LNCaP clone FGC (cell line): ENCODE data around the genes C2, RNF5 and NOTCH4.

GRCh38 chr6:31834754-31835732 is 7.5 kb downstream of the HSPA1B start:
- RRBS, 2 experiments, result no CpG with 5 or more reads among the region's 51 CpGs

DNA sequence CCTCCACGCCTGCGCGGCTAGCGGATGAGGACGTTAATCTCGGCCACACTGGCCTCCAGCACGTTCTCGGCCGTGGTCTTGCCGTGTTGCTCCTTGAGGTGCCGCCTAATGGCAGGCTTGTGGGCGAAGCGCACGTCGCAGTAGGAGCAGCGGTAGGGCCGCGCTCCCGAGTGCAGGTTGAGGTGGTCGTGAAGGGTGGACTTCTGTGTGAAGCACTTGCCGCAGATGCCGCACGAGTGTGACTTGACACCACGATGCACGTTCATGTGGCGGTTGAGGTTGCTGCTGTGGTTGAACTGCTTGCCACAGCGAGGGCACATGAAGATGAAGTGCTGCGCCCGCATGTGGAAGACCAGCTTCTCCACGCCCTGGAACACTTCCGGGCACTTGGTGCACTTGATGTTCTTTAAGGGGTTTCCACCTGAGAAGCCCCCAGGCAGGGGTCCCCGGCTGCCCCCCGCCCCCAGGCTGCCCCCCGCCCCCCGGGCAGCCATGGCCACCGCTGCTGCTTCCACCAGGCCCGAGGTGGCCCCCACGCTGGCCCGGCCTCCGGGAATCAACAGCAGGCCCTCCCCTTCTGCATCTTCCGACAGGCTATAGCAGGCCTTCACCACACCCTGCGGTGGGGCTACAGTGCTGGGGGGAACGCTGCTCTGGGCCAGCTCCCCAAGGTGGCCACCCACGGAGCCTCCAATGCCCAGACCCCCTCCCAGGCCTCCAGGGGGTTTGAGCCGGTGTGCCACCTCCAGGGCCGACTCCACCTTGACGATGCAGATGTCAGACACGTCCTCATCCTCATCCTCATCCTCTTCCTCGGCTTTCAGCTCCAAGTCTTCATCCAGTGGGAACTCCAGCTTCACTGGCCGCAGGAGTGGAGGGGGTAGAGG is 1.7 kb downstream of the ZBTB12 start:
- RRBS, 2 experiments, result 77 to 91% methylated on average over 3 of the region's 50 CpGs

DNA sequence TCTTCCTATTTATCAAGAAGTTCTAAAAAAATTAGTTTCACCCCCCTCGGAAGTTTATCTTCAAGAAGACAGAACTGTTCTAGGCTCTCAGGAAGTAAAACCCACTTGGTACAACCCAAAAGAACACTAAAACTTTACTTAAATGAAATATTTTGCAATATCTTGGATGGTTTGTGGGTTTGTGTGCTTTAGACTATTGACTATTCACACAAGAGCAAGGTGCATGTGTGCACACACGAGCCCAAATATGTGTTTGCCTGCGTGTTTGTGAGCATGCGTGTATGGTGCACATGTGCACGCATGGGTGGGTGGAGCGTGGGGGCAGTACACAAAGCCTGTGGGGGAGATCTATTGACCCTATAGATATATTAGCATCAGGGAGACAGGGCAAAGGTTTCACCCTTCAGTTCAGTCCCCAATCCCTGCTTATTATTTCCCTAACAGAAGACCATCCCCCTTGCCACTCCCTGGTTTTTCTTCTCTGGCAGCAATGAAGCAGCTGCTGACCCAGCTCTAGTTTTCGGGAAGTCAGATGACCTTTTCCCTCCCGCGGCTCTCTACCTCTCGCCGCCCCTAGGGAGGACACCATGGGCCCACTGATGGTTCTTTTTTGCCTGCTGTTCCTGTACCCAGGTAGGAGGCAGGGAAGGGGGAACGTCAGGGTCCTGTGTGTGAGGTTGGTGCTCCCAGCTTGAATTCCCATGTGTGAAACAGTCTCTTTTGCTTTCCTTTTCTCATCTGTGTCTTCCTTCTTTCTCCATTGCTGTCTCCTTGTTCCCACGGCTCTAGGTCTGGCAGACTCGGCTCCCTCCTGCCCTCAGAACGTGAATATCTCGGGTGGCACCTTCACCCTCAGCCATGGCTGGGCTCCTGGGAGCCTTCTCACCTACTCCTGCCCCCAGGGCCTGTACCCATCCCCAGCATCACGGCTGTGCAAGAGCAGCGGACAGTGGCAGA is at the start of gene C2:
C2 (plus strand) TSS at position 552 of the 957 bp plus-strand sequence.
- RRBS, 2 experiments, result no CpG with 5 or more reads among the region's 18 CpGs

DNA sequence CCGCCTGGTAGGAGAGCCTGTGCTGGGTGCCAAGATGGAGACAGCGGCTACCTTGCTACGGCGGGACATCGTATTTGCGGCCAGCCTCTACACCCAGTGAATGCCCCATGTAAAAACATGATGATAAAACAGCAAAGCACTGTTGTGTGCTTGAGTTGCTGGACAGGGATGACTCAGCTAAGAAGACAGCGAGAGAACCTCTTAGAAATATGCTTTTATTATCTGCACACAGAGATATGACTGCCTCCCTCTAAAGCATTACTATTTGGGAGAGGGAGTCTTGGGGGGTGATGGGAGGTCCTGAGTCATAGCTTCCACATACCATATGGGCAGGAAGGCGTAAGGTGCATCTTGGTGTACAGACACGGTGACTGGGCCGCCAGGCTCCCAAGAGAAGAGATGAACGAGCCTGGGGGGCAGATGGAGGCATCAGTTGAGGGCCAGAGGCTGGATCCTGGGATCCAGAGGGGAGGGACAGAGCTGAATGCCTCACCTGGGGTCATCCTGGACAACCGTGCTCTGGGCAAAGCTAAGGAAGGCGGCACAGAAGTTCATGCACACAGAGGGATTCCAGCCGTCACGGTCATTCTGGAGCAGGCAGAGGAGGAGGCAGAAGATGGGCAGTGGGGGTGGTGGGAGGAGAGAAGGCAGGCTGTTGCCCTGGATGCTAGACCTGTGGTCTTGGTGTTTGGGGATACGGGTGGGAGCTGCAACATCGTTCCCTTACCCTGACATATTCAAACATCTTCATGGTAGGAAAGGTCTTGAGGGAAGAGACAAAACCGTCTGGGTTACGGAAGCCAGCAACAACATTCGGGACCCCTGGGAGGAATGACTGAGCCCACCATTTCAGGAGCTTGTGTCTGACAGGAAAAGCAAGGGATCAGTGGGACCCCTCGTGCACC is 2.1 kb downstream of the DXO start:
- RRBS, 2 experiments, result no CpG with 5 or more reads among the region's 21 CpGs

DNA sequence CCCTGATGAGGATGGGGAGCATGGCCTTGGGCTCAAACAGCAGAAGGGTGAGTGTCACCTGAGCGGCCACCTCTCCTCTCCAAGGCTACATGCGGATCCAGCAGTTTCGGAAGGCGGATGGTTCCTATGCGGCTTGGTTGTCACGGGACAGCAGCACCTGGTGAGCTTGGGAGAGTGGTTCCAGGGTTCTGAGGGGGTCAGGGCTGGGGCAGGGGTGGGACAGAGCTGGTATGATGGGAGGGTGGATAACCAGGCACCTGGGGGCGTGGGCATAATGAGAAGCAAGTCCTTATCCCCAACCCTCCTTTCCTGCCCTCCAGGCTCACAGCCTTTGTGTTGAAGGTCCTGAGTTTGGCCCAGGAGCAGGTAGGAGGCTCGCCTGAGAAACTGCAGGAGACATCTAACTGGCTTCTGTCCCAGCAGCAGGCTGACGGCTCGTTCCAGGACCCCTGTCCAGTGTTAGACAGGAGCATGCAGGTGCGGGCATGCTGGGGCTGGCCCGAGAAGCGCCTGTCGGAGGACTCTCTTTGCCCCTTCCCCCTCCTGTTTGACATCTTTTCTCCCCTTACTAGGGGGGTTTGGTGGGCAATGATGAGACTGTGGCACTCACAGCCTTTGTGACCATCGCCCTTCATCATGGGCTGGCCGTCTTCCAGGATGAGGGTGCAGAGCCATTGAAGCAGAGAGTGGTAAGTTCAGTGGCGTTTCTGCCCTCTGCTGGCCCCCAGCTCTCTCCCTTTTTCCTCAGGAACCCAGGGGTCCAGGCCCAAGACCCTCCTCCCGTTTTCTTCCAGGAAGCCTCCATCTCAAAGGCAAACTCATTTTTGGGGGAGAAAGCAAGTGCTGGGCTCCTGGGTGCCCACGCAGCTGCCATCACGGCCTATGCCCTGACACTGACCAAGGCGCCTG is 14.0 kb downstream of the C4A start:
- RRBS, 2 experiments, result no CpG with 5 or more reads among the region's 21 CpGs

GRCh38 chr6:32096648-32097382 is 12.3 kb downstream of the TNXB start:
- RRBS, 2 experiments, result 16 to 18% methylated on average over 23 of the region's 62 CpGs

GRCh38 chr6:32154308-32155037 is 532 bp downstream of the PPT2 start:
- RRBS, 2 experiments, result no CpG with 5 or more reads among the region's 40 CpGs

GRCh38 chr6:32178342-32179137 is at the start of gene RNF5:
RNF5 (plus strand) TSS chr6:32178405.
- RRBS, 2 experiments, result no CpG with 5 or more reads among the region's 32 CpGs

- RRBS, 2 experiments, result 1 to 3% methylated on average over 5 of the region's 30 CpGs
Observed at GRCh38 chr6:32189503-32190118, 391 bp downstream of the PBX2 start.

DNA sequence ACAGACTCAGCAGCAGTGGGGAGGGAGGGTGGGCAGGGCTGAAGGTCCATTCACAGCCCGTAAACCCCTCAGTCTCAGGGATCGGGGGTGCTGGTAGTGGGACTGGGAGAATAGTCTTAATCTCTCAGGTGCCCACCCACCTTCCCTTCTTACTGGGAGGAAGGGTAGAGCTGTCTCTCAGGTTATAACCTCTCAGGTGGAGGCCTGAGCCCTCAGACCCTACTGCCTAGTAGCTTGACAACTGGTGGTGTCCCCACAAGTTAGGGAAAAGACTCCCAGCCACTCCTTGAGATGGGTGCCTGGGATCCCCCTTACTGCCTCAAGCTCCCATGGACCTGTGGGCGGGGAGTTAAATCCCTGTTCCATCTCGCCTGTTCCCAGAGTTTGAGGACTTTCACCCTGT is 807 bp upstream of the PBX2 start:
- RRBS, 2 experiments, result no CpG with 5 or more reads among the region's 4 CpGs

DNA sequence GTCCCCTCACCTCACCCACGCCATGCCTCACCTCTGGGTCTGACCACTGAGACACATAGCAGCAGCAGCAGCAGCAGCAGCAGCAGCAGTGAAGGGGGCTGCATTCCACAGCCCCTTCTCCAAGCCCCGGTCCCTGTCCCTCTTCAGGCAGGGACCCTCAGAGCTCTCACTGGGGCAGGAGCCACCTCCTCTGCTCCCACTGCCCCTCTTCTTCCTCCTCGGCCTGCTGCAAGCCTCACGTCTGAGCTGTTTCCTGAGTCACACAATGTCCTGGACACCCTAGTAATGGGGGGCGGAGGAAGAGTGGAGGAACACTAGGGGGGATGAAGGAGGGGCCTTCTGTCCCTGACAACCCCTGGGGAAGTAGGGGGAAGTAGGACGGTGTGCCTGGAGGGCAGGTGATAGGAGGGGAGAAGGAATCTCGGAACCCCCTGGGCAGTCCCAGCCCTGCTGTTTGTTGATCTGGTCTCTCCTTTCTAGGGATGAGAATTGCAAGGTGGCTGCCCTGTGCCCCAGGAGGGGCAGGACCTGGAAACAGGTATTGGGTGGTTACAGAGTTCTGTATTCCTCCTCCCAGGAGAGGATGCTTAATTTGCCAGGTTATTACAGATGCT is at the start of gene NOTCH4:
NOTCH4 (minus strand) TSS at position 243 of the 614 bp plus-strand sequence.
- RRBS, 2 experiments, result no CpG with 5 or more reads among the region's 7 CpGs

DNA sequence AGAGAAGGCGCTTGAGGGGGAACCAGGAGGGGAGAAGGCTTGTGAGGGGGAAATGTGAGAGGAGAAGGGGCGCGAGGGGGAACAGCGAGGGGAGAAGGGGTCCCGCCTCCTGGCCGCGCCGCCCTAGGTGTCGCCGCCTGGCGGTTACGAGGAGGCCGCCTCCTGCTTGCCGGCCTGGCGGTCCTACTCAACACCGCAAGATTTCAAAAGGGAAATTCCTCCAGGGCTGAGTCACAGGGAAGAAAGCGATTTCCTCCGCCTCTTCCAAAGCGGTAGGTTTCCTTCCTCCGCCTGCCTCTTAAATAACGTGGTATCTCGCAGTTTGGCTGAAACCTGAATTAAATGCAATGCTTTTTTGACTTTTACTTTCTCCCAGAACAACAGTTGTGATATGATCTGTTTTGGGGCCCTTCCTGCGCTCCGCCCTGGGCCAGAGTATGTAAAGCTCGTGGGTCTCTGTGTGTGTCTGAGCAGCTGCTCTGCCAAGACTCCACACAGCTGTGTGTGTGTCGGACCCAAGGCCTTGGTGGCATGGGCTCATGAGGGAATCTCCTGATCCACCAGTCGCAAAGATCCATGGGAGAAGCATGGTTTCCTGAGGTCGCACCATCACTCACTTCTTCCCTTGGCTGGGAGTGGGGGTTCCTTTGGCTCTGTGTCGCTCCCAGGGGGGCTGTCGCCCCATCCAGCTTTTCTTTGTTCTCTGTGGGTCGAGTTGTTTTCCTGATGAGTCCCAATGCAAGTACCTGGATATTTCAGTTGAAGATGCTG is 31.5 kb upstream of the NOTCH4 start:
- RRBS, 2 experiments, result no CpG with 5 or more reads among the region's 31 CpGs

- RRBS, 2 experiments, result no CpG with 5 or more reads among the region's 4 CpGs
Observed at GRCh38 chr6:32471537-32471910, 31.8 kb downstream of the HLA-DRA start.

GRCh38 chr6:32558355-32558818 is 28.3 kb upstream of the HLA-DRB5 start:
- RRBS, 2 experiments, result no CpG with 5 or more reads among the region's 11 CpGs

- RRBS, 2 experiments, result no CpG with 5 or more reads among the region's 3 CpGs
Observed at GRCh38 chr6:32825998-32826473, 9.2 kb upstream of the HLA-DOB start.

GRCh38 chr6:32867273-32867655 is 13.3 kb downstream of the PSMB9 start:
- RRBS, 2 experiments, result no CpG with 5 or more reads among the region's 3 CpGs

GRCh38 chr6:32894026-32895088 is 40.4 kb downstream of the PSMB9 start:
- RRBS, 2 experiments, result no CpG with 5 or more reads among the region's 69 CpGs

- RRBS, 2 experiments, result no CpG with 5 or more reads among the region's 3 CpGs
Observed at GRCh38 chr6:33076321-33076905, 623 bp downstream of the HLA-DPB1 start.

GRCh38 chr6:33116461-33116854 is 40.7 kb downstream of the HLA-DPB1 start:
- RRBS, 2 experiments, result no CpG with 5 or more reads among the region's 8 CpGs

GRCh38 chr6:33117174-33117922 is 41.6 kb downstream of the HLA-DPB1 start:
- RRBS, 2 experiments, result 26 to 36% methylated on average over 6 to 7 of the region's 22 CpGs